Measurements from ENCODE around the genes IFNA10, IFNA5, IFNA13 and CDKN2A.

GRCh38 chr9:20659070-20659831, 24.8 kb upstream of the FOCAD start:
- PRO-cap, result no peak
- RAMPAGE, long total RNA, 2 experiments, result no peak in any of the 2 experiments

- PRO-cap, result no peak
- RAMPAGE, long total RNA, 2 experiments, result no peak in any of the 2 experiments
Measured at GRCh38 chr9:20718821-20719112, 34.7 kb downstream of the FOCAD start.

- PRO-cap, result no peak
- RAMPAGE, long total RNA, 2 experiments, result no peak in any of the 2 experiments
Measured at GRCh38 chr9:20739715-20740479, 55.8 kb downstream of the FOCAD start.

GRCh38 chr9:21206882-21207373, at the start of gene IFNA10:
Gene IFNA10, minus strand, starts transcription at chr9:21207143.
- PRO-cap, result no peak
- RAMPAGE, long total RNA, 2 experiments, result no peak in any of the 2 experiments

DNA sequence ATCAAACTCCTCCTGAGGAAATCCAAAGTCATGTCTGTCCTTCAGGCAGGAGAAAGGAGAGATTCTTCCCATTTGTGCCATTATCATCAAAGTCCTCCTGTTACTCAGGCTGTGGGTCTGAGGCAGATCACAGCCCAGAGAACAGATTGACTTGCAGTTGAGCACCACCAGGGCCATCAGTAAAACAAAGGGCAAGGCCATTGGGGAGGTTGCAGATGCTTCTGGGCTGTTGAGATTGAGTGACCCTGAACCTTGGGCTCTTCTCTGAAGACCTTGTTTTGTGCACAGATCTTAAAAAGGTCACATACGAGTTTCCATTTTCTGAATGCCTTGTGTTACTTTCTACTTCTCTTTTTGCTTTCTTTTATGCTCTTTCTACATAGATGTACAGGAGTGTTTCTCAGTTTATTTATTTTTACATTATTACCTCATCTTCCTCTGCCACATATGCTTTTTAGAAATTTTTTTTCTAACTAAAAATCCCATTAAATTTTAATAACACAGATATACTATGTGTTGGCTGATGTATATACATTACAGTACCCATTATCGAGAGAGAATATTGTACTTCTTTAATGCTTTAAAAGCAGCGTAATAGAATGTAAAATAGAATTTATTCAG, at the start of gene IFNA5:
IFNA5 (minus strand) TSS at position 258 of the 621 bp plus-strand sequence.
- PRO-cap, result no peak
- RAMPAGE, long total RNA, 2 experiments, result no peak in any of the 2 experiments

DNA sequence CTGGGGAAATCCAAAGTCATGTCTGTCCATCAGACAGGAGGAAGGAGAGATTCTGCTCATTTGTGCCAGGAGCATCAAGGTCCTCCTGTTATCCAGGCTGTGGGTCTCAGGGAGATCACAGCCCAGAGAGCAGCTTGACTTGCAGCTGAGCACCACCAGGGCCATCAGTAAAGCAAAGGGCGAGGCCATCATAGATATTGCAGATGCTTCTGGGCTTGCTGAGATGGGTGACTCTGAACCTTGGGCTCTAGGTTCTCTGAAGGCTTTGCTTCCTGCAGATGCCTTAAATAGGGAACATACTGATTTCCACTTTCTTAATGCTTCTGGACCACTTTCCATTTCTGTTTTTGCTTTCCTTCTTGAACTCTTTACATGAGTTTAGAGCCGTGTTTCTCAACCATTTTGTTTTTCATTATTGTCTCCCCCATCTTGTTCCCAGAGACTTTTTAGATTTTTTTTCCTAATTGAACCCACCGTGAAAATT, at the start of gene IFNA13:
IFNA13 (minus strand) TSS at position 239 of the 484 bp plus-strand sequence.
- PRO-cap, result no peak
- RAMPAGE, long total RNA, 2 experiments, result no peak in any of the 2 experiments

DNA sequence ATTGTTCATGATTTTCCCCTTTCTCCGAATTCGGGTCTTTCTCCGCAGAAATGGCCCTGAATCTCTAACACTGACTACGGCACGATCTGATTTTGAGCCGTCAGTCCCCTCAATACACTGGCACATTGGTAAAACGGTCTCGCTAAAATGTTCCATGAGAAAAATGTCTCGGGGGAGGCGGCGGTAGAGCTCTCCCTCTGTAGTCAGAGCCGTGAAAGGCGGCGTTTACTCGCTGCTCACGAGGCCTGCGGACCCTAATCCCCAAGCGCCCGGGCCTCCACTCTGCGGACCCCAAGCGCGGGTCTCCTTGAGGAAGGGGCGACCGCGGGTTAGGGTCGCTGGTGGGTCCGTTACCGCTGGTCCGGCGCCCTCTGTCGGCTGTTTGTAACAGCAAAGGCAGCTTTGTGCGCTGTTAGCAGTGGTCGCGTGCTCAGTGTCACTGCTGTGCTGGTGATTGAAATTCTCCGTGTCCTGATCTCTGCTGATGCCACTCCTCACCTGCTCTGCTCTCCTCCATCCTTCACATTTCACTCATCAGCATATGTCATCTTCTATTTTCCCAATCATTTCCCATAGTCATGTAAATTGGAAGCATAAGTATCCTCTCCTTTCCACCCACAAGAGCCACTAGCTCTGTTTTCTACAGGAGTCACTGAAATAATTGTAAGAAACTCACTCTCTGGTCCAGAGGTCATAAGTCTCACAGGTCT, 10.9 kb upstream of the IFNA2 start:
- PRO-cap, result no peak
- RAMPAGE, long total RNA, 2 experiments, result no peak in any of the 2 experiments

DNA sequence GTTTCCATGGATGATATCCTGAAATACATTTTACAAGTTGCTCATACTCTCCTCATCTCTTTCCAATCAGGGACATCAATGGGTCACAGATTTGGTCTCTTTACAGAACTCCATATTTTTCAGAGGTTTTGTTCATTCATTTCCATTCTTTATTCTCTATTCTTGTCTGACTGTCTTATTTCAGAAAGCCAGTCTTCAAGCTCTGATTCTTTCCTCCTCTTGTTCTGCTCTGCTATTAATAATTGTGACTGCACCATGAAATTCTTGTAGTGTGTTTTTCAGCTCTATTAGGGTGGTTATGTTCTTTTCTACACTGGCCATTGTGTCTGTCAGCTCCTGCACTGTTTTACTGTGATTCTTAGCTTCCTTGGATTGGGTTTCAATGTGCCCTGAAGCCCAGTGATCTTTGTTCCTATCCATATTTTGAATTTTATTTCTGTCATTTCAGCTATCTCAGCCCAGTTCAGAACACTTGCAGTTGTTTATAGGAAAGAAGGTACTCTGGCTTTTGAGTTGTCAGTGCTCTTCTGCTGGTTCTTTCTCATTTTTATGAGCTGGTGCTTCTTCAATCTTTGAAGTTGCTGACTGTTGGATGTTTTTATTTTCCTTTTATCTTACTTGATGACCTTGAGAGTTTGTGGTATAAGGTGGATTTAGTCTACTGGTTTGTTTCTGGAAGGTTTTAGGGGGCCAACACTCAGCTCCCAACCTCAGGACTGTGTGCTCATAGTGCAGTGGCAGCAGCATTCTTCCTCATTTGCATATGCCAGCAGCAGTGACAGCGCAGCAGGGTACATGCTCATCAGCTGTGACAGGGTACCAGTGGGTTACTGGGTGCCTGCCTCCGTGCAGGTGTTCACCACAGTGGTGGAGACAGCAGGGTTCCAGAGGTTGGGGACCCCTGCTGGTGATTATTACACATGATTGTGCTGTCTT, 45.1 kb upstream of the IFNE start:
- PRO-cap, result no peak
- RAMPAGE, long total RNA, 2 experiments, result start-site peak on the minus strand in 1 of 2 experiments, centred at position 615 of the sequence, 8 reads per replicate

DNA sequence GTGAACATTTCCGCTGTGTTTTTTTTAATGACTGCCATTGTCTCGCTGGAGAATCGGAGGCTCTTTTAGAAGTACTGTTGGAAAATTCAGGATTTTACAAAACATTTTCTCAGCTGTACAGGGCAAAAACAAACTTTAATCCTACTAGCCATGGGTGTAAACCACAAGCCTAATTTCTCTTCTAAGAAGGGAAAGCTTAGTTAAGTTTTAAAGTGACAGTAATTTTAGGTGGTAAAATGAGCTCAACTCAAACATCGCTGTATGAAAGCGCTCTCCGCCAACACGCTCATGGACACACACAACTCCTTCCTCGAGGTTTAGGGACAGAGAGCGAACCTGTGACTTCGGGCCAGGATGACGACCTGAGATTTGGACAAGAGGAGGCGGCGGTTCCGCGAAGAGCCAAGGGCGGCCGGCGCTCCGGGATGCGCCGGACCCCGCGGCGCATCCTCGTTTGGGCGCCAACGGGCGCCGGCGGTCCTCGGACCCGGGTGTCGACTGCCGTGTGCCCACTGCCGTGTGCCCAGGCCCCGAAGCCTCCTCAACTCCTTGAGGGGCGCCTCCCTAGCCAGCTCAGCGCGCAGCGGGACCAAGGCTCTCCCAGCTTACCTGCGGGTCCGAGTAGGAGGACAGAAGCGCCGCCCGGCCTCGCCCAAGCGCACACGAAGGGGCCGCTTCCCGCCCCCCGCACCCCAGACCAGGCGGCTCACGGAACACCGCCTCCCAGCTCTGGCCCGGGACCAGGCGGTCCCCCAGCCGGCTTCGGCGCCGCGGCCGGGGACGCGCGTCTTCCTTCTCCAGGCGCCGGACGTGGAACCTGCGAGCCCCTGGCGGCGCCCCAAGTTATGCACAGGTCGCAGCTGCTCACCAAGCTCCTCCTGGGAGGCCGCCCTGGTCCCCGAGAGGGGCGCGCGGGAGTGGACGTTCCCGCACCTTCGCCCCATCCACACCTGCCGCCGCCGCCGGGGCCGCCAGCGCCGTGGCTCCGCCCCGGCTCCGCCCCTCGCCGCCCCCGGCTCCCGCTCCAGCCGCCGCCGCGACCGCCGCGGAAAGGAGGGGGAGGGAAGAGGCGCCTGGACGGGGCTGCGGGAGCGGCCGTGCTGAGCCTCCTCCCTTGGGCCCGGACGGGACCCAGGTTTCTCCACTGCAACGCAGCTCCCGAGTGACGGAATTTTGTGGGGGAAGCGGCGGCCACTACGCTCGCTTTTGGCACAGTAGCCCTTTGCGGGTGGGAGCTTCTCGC, 77.2 kb upstream of the IFNE start:
- PRO-cap, result bidirectional peak, plus-strand start at position 1,065 of the sequence, minus-strand start at position 819 of the sequence
- RAMPAGE, long total RNA, 2 experiments, result no peak in any of the 2 experiments

DNA sequence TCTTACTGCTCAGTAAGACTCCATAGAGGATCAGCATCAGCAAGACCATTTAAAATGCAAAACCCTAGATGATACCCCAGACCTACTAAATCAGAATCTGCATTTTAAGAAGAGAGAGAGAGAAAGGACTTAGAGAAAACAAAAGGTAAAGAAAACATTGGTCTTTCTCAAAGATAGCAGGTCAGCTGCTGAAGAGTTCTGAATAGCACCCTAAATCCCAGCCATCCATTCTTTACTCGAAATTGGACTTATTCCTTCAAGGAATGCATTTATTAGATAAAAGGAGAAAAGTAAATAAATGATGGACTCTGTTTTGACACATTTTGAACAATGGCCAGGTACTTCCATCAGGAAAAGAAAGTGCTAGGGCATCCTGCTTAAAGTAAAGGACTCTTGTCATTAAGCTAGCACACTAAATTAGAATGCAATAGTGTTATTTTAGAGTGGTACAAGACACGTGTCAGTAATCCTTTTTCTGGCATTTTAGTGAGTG, 82.4 kb upstream of the IFNE start:
- PRO-cap, result no peak
- RAMPAGE, long total RNA, 2 experiments, result no peak in any of the 2 experiments

GRCh38 chr9:21812200-21812868, 9.9 kb downstream of the MTAP start:
- PRO-cap, result no peak
- RAMPAGE, long total RNA, 2 experiments, result no peak in any of the 2 experiments

DNA sequence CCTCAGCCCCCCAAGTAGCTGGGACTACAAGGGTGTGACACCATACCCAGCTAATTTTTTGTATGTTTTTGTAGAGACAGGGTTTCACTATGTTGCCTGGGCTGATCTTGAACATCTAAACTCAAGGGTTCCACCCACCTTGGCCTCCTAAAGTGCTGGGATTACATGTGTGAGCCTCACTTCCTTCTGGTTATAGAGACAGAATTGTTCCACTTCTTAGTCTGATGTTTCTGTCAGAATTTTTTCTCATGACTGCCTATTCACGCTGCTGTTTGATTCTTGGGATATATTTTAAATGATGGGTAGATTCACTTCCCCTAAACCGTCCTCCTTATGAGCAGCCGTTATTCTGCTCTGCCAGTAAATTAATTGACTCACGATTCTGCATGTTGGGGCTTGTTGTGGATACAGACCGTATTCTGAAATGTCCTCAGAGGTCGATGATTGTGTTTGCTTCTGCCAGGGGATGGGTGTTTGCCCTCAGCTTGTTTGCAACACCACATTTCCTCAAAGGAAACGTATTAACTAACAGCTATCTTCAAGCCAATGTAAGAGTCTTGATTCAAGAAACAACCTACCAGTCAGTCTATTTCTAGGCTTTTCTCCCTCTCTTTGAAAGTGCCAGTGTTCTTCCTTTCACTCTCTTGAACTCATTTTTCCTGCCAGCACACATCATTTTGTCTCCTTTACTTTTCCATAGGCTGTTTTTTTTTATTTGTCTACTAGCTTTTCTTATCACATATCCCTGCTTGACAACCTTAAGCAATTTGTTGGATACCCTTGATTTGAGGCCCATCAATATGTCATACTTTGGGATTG, 31.1 kb downstream of the MTAP start:
- PRO-cap, result no peak
- RAMPAGE, long total RNA, 2 experiments, result no peak in any of the 2 experiments

- PRO-cap, result no peak
- RAMPAGE, long total RNA, 2 experiments, result no peak in any of the 2 experiments
Measured at GRCh38 chr9:21974283-21975497, at the start of gene CDKN2A. Gene CDKN2A, minus strand, starts transcription at chr9:21974857.

- PRO-cap, result no peak
- RAMPAGE, long total RNA, 2 experiments, result no peak in any of the 2 experiments
Measured at GRCh38 chr9:21994217-21994496, 14.9 kb downstream of the CDKN2B start.

DNA sequence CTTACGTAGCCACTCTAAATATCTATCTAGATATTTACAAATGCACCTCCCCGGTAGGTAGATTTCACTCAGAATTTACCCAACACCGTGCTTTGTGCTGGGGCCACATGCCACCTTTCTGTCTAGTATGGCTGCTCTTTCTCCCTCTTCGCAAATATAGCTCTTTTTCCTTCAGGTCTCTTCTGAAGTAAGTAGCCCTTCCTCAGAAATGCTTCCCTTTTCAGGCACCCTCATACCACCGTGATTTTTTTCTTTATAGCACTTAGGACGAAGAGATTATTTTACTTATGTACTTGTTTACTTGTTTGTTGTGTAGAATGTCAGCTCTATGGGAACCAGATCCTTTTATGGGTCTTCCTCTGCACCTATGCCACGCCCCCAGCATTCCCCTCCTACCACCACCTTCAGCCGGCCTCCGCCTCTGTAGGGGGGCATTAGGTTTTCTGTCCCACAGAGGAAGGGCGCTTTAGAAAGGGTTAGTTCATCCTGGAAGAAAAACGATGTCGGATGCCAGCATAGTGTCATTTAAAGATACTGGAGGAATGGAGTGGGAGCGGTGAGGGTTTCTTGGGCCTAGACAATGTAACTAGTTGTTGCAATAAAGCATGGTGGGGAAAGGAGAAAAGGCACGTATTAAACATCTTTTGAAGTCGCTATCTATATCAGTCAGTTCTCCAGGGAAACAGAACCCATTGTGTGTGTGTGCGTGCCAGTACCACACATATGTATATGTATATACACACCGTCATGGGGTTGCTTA, 12.6 kb downstream of the CDKN2B start:
- PRO-cap, result no peak
- RAMPAGE, long total RNA, 2 experiments, result no peak in any of the 2 experiments

- PRO-cap, result no peak
- RAMPAGE, long total RNA, 2 experiments, result no peak in any of the 2 experiments
Measured at GRCh38 chr9:22041129-22041735, 32.1 kb upstream of the CDKN2B start.

DNA sequence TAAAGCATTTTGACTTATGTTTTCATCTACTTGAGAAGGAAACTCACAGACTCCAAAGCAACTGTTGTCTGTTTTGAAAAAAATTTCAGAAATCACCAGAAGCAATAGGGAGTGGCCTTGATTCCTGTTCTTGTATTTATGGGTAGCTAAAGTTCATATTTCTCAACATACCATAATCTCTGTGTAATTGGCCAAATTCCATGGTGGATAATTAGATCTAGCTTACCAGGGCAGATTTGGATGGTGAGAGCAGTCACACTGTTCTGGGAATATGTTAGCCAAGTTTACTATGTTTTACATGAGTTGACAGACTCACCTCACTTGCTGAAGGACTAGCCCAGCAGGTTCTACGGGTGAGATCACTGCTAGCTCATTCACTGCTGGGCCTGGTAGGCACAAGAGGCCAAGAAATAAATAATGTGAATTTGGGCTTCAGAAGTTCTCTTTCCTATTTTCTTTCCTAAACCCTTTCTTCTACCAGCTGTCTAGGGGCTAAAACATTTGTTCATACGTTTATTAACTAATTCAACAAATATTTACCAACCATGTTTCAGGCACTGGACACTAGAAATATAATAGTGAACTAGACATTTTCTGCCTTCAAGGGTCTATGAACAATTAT, 32.7 kb upstream of the CDKN2B start:
- PRO-cap, result no peak
- RAMPAGE, long total RNA, 2 experiments, result no peak in any of the 2 experiments

DNA sequence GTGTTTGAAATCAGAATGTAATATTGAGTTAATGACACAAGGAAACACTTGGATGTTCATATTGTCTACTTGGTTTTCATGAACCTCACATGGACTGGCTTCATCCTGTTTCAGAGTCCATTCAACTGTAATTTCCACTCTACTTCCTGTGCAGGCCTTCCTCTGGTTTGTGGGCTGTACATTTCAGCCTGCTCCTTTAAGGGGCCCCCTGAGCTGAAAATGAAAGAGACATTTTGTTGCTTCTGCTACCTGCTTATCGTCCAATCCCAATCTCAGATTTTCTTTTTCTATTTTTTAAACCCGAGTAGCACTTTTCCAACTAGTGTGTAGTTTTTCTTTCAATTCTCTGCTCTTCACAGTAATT, 41.9 kb upstream of the CDKN2B start:
- PRO-cap, result no peak
- RAMPAGE, long total RNA, 2 experiments, result no peak in any of the 2 experiments

DNA sequence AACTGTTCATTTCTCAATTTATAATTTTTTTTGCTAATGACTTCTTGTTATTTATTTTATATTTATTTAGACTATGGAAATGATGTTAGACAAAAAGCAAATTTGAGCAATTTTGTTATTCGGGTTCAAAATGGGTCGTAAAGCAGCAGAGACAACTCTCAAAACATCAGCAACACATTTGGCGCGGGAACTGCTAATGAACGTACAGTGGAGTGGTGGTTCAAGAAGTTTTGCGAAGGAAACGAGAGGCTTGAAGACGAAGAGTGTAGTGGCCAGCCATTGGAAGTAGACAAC, 374.0 kb downstream of the DMRTA1 start:
- PRO-cap, result no peak
- RAMPAGE, long total RNA, 2 experiments, result no peak in any of the 2 experiments

- PRO-cap, result no peak
- RAMPAGE, long total RNA, 2 experiments, result no peak in any of the 2 experiments
Measured at GRCh38 chr9:24579990-24580404, 34.3 kb upstream of the IZUMO3 start.